Mesothelial cell of epicardium (in vitro differentiated cells): ENCODE data around the gene TSPAN5.

- PRO-cap = no peak
These were observed 120.0 kb upstream of the GRID2 start for GRCh38 chr4:92183784-92184157.

DNA sequence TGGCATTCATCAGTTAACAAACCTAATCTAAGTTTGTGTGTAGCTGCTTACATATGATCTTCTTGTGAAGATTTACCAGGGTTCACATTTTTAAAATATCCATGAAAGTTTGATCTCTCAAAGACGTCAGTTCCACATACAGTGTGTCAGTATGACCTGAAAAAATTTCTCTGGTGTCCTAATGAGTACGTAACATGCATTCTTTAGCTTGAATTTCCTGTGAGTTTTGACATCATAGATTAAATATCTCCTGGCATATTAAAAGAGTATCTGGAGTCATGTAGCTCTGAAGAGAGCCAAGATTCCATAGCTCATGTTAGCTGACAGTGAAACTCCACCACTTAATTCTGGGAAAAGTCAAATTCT, 43.9 kb upstream of the PDLIM5 start:
- PRO-cap = no peak

GRCh38 chr4:94484825-94485301, 33.1 kb downstream of the PDLIM5 start:
- PRO-cap = no peak

GRCh38 chr4:94488416-94489291, 36.9 kb downstream of the PDLIM5 start:
- PRO-cap = no peak

- PRO-cap = no peak
These were observed 87.2 kb downstream of the PDLIM5 start for GRCh38 chr4:94538885-94539313.

- PRO-cap = no peak
These were observed 90.0 kb upstream of the BMPR1B start for GRCh38 chr4:94667502-94668358.

- PRO-cap = no peak
These were observed 304.0 kb downstream of the BMPR1B start for GRCh38 chr4:95061741-95062197.

GRCh38 chr4:95255784-95256130, 293.0 kb downstream of the UNC5C start:
- PRO-cap = no peak

DNA sequence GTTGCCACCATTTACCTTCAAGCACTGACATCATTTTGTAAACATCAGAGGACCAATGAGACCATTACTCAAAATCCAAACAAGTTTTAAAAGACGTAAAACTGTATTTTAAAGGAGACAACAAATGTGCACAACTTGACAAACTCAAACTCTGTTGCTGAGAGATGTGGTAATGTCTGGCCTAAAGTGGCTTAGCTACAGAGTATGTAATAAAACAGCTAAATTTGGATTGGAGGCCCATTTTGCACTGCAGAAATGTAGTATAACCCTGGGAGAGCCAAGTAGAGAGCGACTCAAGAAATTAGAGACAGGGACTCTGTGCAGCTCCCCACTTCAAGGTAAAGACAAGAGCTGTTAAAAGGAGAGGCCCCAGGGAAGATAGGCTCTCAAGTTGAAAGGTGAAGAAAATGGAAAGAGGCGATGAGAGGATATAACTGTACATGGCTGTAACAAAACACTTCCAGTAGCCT, 20.3 kb downstream of the UNC5C start:
- PRO-cap = no peak

GRCh38 chr4:98320889-98321316, 59.7 kb downstream of the RAP1GDS1 start:
- PRO-cap = no peak

GRCh38 chr4:98468464-98469155, 189.8 kb downstream of the TSPAN5 start:
- PRO-cap = no peak

DNA sequence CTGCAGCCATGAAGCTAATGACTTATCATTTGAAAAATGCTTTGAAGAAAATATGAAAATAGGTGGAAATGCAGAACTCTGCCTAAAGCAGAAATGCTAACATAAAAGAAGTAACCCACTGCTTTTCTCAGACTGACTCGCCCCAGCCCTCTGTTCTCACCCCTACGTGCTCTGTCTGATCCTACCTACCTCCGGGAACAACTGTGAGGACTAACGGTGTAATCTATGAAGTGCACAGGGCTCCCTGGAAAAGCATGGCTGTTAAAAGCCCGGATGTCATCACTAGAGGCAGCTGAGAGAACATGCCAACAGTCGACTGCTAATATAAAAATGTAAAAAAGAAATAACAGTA, 130.9 kb downstream of the TSPAN5 start:
- PRO-cap = no peak

- PRO-cap = no peak
These were observed 93.5 kb downstream of the TSPAN5 start for GRCh38 chr4:98564692-98565540.

GRCh38 chr4:98602517-98602954, 55.9 kb downstream of the TSPAN5 start:
- PRO-cap = no peak

DNA sequence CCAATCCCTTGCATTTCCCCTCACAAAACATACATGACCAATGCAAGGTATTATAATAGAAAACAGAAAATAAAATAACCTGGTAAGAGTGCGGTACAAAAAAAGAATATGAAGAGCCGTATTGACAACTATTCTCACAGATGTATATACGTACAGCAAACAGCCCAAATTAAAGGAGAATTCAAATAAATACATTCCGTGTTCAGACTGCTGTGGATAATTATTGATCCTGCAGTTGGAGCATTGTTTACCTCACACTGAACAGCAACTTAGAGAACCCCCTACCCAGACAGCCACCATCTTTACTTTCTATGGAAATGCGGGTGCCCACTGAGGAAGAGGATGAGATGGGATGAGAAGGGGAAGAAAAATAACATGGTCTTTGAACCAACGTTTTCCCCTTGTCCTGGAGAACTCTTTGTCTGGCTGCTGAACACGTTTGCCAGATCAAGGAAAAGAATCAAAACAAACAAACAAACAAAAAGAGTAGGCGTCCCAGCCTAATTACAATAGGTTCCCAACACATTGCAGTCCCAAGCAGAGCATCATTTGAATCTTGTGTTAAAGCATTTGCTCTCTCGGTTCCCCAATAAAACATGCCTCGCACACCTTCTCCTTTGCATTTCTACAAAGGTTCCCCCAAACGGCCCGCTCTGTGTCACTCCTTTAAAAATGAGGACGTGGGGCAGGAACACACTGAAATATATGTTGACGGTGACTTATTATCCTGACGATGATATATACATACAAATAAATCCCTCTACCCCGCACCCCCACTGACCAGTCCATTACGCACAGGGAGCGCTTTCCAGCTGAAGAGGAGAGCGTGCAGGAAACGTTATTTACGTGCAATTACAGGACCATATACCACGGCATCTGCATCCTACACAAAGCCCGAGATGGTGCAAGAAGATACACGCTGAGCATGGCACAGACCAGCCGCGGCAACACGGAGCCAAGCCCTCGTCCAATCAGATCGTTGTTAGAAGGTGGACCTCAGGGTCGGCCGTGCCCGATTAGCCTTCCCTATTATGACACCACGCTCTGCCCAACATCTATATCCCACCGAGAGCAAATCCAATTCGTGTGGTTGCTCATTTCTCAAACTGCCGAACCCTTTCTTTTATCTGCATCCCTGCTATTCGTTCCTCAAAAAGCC, 1.3 kb downstream of the TSPAN5 start:
- PRO-cap = no peak

- PRO-cap = no peak
These were observed at the start of gene TSPAN5 for GRCh38 chr4:98657903-98659035. Gene TSPAN5 (minus strand): TSS chr4:98658611.

- PRO-cap = no peak
These were observed 4.2 kb upstream of the TSPAN5 start for GRCh38 chr4:98662553-98663140.

DNA sequence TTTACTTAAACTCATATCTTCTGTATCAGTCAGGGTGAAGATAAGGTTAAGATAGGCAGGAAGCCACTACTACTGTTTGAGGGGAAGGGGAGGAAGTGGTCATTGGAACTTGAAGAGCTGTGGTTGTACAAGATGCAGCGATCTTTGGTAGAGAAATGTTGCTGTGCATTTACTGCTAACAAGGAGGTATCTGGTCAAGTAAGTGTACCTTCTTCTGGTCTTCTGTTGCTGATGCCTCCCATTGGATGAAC, 47.8 kb upstream of the TSPAN5 start:
- PRO-cap = no peak

- PRO-cap = no peak
These were observed 985 bp downstream of the METAP1 start for GRCh38 chr4:98996554-98996857.

- PRO-cap = no peak
These were observed 19.1 kb downstream of the ADH4 start for GRCh38 chr4:99124885-99125607.